PFSK-1 (cell line): ENCODE results near the gene SEC62.

DNA sequence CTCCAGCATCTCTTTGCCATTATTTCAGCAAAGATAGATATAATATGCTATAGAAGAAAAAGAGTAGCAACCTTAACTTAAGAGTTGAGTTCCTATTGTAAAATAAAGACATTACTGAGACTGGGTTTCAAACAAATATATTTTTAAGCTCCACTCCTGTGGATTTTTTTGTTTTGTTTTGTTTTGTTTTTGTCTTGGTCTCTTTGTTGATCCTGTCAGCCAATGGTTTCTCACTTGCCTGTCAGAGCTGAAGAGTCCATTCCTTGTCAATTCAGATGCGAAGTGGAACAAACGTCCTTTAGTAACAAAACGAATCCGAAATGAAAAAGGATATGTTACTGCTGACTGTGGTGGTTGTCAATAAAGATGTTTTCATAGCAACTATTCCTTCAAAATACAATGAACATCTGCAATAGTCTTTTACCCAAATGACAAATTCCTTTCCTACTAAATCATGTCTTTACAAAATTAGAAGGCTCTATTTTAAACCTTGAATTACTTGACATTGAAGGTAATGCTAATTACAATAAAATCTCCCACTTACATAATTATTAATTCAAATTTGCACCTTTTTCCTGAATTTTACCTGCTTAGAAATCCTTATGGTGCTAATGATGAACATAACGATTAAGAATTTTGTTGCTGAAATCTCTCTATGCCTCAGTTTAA lies 134.6 kb downstream of the SERPINI1 start:
- RRBS, result no CpG with 5 or more reads among the region's 5 CpGs

- RRBS, result no CpG with 5 or more reads among the region's 2 CpGs
Observed at GRCh38 chr3:167874308-167874702, 138.8 kb downstream of the SERPINI1 start.

- RRBS, result no CpG with 5 or more reads among the region's 6 CpGs
Observed at GRCh38 chr3:168024220-168025561, 71.0 kb downstream of the GOLIM4 start.

DNA sequence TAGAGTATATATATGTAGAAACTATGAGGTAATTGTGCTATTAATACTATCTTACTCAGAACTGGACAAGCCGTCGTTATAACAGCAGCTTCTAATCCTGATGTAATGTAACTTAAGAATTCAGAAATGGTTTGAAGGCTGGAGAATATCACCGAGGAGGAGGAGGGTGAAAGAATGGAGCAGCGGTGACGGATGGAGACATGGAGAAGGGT lies 44.2 kb downstream of the GOLIM4 start:
- RRBS, result no CpG with 5 or more reads among the region's 5 CpGs

DNA sequence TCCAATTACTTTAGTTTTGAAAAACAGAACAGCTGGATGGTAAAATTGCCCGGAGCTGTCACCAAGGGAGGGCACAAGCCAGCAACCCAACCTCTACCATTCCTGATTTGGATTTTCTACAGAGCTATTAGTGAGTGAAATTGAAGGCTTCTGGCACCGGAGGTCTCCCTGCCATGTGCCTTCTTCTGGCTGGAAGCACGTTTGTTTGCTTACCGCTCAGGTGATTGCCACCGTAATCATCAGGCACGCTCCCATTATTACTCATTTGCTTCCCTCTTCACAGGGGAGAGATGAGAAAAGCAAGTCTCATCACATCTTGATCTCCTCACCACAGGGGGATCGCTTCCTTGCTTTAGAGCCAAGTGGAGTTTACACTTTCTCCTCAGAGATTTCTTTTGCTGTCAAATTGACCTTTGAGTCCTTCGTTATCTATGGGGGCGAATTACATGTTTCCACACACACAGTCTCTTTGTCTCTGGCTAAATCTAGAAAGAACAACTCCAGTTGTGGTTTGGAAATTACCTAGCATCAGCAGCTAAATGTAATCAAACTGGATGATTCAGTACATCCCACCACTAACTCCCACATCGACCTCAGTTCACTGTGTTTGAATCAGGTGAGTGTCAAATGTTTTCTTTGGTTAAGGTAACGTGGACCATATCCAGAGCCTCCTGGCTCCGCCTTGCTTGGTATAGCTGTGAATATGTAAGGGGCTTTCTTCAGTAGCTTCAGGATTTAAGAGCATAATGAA lies 421.8 kb upstream of the GOLIM4 start:
- RRBS, result 57% methylated on average over 2 of the region's 12 CpGs

DNA sequence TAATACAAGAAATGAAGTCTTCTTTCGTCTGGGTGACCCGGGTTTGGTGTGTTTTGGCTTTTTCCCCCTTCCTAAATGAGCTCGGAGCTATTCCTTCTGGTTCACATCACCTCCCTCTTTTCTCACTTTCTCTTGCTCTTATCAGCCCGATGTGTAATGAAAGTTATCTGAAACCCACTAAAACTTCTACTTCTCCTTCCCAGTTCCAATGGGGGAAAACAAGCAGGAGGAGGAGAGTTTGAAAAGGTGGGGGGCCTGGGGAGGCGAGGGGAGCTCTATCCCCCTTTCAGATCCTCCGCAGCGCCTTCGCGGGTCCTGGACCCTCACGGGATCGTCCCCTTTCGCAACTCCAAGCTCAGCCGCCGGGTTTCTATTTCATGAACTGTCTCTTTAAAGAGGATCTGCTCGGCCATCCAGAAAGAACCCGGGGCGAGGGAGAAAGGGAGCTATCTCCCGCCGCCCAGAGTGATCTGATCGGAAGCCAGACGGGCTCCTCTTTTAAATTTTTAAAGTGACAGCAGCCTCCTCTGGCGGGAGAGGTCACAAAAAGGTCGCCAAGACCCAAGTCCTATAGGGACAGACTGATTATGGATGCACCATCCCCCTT lies 516.4 kb downstream of the MECOM start:
- RRBS, result 0% methylated on average over 1 of the region's 23 CpGs

GRCh38 chr3:169173250-169173770 lies 490.2 kb downstream of the MECOM start:
- RRBS, result no CpG with 5 or more reads among the region's 4 CpGs

DNA sequence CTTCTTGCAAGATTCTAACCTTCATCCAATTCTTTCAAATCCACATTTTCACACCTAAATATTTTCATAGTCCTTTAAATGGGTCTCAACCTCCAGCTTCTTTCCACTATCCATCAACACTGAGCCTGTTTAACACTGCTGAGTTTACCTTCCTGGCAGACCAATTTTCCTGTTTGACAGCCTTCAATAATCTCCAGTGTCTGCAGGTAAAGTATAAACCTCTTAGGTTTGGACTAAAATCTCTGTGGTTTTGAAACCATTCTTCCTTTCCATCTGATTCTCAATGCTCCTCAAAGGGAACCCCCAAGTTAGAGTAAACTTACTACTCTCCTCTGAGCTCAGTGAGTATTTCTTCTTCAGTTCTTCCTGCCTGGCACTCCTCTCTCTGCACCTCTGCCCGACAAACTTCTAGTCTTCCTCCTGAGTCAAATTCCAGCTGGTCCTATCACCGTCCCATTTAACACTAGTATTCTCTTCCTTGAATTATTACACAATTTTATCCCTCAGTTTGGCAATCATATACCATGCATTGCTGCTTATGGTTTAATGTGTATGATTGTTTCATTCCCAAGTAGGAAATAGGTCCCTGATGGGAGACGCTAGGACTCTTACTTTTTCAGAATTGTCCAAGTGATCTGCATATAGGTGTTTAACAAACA lies 279.9 kb downstream of the MECOM start:
- RRBS, result no CpG with 5 or more reads among the region's 3 CpGs

DNA sequence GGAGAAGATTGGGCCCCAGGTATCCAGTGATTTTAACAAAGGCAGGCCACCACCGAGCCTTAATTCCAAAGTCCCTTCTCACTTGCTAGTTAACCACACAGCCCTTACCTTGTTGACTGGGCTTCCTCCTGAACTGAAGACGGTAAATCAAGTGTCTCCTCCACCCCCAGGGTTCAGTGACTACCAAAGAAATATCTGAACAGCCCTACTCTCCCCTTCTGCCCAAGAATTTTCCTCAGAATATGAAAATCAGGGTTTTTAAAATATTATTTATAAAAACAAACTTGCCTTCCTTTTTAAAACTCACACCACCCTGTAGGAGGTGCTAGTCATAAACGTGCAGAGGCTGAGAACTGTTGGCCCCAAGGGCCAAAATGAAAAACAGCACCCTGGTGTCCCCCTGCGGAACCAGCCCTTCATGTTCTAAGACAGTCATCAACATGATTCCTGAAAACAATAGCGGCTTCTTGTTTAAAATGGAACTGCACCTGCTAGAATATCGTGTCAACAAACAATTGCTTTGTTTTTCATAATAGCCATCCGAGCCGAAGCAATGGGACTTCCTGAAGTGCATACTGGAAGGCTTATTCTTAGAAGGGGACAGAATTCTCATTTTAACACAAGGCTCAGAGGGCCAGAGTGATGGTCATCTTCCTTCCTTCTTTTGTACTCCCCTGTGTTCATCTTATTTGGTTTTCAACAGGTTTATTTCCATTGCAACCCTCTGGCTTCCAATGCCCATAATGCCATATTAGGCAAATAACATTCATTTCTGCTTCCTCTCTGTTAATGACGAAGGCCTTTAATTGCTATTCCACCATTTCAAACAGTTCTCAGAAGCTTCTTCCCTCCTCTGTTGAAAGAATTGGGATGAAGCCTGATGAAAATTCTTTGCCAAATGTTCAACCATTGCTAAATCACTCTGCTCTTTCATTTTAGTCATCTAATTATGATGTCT lies 43.7 kb downstream of the MECOM start:
- RRBS, result no CpG with 5 or more reads among the region's 9 CpGs

DNA sequence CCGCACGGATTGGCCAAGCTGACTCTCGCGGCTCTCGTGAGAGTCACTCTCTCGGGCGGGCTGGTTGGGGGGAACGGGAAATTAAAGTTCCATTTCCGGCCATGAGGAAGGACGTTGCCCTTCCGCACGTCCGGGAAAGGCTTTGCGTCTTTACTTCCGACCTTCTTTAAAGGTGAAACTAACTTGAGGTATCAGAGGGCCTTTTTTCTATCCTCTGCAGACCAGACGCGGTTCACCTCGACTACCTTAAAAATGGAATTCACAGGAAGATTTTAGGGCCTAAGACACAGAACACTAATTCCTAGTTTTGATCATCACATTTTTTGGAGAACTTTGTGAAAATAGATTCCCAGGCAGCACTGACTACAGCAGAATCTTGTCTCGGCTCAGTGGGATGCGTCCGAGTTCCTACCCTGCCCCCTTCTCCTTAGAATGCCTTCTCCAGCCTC lies 4.2 kb downstream of the ACTRT3 start:
- RRBS, result no CpG with 5 or more reads among the region's 21 CpGs

- RRBS, result no CpG with 5 or more reads among the region's 1 CpG
Observed at GRCh38 chr3:169940180-169940577, 26.4 kb upstream of the SEC62 start.

DNA sequence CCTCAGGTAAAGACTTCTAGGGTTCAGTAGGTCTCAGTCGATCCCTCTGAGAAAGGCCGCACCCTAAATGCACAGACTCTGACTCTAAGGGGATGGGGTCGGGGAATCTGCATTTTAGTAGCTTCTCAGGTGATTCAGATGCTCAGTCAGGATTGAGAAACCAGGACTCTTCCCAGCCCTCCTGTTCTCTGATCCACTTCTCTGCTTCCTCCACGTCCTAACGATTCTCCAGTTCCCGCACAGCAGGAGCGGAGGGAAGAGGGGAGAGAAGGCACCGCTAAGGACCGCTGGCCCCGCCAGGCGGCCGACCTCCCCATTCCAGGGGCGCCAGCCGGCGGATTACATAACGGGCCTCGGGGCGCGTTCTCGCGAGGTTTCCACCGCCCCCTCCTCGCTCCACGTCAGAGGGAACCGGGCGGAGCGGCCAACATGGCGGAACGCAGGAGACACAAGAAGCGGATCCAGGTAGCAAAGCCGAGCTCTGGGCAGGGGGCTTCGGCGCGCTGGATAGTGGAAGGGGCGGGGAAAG lies at the start of gene SEC62:
Gene SEC62 (plus strand): TSS at position 414 of the 529 bp plus-strand sequence.
- RRBS, result under 1% methylated on average over 10 of the region's 35 CpGs

DNA sequence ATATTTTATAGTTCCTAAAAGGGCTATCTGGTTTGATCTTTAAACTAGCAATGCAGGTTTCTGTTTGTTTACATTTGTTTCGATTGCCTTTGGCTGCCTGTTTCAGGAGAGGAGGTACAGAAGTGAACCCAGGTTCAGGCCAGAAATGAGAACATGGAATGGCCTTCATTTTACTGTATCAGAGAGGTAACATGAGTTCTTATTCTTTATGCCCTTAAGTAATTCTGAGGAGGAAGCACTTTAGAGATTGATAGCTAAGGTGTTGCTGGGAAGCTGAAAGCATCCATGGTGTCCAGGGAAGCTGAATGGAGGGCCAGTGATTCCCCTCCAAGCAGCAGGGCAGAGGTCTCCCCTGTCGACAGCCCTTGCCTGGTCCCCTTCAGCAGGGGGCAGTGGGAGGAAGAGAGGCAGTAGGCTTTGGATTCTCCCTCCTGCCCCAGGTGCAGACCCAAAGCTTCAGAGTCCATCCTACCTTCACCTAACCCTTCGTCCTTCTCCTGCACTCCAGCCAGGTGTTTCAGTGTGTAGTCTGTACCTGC lies 9.0 kb downstream of the GPR160 start:
- RRBS, result no CpG with 5 or more reads among the region's 3 CpGs

DNA sequence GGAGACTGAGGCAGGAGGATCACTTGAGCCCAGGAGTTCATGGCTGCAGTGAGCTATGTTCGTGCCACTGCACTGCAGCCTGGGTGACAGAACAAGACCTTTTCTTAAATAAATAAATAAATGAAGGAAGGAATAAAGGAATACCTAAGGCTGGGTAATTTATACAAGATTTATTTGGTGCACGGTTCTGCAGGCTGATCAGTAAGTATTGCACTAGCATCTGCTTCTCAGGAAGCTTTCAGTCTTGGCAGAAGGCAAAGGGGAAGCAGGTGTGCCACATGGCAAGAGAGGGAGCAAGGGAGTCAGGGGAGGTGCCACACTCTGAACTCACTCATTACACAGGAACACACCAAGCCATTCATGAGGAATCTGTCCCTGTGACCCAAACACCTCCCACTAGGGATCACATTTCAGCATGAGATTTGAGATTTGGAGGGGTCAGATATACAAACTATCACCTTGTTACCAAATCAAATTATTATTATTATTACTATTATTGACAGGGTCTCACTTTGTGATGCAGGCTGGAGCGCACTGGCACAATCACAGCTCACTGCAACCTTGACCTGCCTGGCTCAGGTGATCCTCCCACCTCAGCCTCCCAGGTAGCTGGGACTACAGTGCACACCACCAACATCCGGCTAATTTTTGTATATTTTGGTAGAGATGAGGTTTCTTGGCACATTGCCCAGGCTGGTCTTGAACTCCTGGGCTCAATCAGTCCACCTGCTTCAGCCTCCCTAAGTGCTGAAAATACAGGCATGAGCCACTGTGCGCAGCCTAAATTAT lies 56.5 kb downstream of the PRKCI start:
- RRBS, result no CpG with 5 or more reads among the region's 5 CpGs

- RRBS, result no CpG with 5 or more reads among the region's 7 CpGs
Observed at GRCh38 chr3:170286493-170287037, 64.3 kb downstream of the PRKCI start.

DNA sequence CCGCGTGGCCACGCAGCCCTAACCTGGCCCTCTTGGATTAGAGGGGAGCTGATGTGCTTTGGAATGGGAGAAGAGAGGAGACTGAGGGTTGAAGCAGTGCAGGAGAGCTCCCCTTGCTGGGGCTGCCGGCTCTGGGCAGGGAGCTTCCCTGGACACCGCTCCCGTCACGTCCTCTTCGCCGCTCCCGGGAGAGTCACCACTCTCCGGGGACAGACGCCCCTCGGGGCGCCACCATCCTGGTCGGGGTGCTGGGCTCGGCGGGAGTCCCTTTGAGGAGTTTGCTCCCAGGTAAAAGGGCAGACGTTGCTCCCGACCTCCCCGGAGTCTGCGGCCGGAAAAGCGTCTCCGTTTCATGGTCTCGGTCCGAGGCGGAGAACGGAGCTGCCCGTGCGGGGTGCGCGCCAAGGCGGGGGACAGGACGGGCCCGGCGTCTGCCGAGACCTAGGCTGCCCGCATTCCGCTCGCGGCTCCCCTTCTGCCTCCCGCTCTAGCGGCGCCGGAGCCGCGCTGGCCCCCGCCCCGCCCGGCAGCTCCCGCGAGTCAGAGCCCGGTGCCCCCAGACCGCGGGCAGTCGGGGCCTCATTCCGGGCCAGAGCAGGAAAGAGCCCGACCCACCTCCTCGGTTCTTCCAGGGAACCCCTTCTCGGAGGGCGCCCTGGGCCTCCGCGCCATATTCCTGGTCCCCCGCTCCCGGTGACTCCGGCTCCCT lies 621 bp downstream of the SLC7A14 start:
- RRBS, result 46% methylated on average over 43 of the region's 66 CpGs

DNA sequence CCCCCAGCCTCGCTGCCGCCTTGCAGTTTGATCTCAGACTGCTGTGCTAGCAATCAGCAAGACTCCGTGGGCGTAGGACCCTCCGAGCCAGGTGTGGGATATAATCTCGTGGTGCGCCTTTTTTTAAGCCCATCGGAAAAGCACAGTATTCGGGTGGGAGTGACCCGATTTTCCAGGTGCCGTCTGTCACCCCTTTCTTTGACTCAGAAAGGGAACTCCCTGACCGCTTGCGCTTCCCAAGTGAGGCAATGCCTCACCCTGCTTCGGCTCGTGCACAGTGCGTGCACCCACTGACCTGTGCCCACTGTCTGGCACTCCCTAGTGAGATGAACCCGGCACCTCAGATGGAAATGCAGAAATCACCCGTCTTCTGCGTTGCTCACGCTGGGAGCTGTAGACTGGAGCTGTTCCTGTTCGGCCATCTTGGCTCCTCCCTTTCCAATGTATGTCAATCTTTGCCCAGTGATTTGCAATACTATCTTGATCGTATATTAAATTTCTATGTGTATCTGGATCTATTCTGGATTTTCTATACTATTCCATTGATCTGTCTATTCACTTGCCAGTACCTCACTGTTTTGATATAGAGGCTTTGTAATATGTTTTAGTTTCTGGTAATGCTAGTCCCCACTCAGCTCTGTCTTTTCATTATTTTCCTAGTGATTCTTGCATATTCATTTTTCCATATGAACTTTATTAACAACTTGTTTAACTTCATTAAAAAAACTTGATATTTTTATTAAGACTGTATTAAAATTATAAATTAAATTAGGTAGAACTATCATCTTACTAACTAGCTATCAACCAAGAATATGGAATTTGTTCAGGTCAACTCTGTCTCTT lies 14.4 kb upstream of the RPL22L1 start:
- RRBS, result no CpG with 5 or more reads among the region's 22 CpGs

DNA sequence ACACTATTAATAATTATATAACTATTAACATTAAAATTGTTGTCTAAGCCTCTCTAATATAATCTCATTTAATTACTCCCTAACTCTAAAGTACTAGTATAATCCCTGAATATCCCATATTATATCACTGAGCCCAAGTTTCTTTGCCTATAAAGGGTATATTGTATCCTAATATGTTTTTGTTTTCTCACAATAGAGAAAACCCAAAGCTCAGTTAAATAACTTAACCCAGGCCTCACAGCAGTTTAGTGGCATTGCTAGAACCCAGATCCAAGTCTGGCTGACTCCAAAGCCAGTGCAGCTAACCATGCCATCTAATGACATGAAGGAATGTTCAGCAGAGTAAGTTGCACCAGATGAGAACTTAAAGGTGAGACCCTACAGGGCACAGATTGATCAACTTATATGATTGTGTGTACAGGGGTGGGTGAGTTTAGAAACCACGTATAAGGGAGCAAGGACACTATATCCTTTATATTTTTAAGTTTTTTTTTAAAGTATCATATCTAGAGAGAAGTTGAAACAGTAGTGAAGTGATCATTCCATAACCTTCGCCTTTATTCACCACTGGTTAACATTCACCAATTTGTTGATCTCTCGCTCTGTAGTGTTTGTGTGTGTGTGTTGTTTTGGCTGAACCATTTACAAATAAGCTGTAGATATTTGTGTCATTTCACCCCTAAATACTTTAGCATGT lies 1.0 kb downstream of the SLC2A2 start:
- RRBS, result no CpG with 5 or more reads among the region's 3 CpGs

- RRBS, result no CpG with 5 or more reads among the region's 5 CpGs
Observed at GRCh38 chr3:171153359-171153997, 127.0 kb upstream of the SLC2A2 start.